Transverse colon (tissue), 4 donors: ENCODE data around the gene MRPL19.

DNA sequence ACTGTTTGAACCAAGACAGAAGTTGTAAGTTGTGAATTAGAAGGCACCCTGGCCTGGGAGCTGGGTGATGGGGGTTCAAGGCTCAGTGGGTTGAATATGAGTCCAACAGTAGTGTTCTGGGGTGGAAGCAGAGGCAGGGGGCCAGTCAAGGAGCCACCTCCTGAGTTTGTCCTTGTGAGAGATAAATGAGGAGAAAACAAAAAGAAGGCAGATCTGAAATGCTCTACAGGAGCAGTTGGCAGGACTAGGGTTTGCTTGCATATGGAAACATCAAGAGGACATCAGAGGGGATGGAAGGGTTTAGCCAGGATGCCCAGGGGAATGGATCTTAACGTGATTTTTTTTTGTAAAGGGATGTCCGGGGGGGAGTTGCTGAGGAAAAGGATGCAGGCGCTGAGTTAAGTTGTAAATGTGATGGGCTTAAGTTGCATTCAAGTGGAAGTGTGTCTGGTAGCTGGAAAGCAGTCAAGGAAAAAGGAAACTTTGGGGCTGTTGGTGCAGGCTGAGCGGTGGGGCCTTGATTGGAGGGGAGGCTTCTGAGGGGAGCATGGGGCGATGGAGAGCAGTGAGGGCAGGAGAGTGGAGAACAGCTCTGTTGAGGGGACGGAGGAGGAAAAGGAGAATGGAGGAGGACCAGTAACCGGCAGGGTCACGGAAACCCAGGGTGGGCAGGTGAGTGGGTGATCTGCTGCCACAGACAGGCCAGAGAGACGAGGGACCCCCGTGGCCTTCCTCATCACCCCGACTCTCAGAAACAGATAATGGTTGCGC lies 46.1 kb downstream of the TET3 start:
- PRO-cap, result no peak
- RAMPAGE, long total RNA, 4 experiments, result start-site peak on the plus strand in 2 of 4 experiments, centred at positions 393 to 463 of the sequence, 7 to 11 reads per replicate

- PRO-cap, result no peak
- RAMPAGE, long total RNA, 4 experiments, result start-site peak on the plus strand in 1 of 4 experiments, at chr2:74048863-74049058 at its widest, 5 reads per replicate
These were observed 64.3 kb downstream of the TET3 start for GRCh38 chr2:74048713-74049662.

DNA sequence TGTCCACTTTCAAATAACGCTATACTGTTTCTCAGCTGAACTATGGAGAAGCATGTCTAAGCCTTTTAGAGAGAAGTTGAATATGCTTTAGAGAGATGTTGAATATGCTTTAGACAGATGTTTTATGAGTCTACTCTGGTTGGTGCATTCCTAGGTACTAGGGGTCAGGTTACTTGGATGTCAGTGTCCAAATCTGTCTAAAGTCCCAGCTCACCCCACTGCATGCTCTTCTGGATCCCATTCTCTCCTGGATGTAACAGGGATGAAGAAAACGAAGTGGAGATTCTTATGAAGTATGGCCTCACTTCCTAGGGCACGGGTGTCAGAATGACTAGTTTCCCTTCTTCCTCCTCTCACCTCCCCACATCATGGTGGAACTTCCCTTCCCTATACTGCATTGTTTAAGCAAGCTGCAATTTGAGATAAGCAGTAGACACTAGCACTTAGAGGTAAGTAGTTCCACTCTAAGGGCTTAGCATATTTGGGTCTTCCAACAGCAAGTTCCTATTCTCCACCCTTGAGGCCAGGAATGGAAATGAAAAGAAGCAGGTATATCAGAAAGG lies 29.8 kb downstream of the SLC4A5 start:
- PRO-cap, result no peak
- RAMPAGE, long total RNA, 4 experiments, result no peak in any of the 4 experiments

GRCh38 chr2:74369855-74370879 lies 9.9 kb downstream of the DCTN1 start:
- PRO-cap, result no peak
- RAMPAGE, long total RNA, 4 experiments, result start-site peak on the minus strand in 2 of 4 experiments, at chr2:74370048-74370706 at its widest, 64 to 406 reads per replicate

DNA sequence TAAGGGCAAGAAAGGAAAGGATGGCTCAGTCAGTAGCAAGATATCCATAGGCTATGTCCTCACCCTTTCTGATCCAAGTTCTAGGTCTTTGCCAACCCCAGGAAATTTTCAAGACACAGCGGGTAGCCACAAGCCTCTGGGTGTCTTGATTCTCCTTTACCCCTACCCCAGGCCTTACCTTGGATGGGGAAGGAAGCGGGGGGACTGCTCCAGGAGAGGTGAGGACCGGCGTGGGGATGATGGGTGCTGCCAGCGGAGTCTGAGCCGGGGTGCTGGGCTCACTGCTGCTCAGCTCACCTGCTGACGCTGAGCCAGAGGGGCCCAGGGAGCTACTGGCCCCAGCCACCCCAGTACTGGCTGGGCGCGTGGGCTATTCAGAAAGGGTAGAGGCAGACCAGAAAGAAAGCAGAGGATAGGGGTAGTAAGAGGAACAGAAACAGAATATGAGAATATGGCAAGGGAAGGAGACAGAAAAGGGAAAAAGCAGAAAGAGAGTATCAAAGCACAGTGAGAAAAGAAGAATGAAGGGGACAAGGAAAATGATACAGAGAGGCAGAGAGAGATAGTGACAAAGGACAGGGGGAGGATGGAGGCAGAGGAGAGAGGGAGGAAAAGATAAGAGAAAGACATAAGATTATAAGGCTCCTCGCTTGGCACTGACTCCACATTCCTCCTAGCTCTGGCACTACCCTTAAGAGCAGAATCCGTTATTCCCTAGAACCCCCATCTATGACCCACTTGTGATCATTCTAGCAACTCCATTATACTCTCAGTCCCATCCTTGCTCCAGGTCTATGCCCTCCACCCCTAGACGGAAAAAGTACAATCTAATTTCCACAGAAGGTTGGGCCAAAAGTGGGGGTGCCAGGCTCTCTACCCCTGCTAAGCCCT lies 8.5 kb downstream of the DCTN1 start:
- PRO-cap, result no peak
- RAMPAGE, long total RNA, 4 experiments, result no peak in any of the 4 experiments

DNA sequence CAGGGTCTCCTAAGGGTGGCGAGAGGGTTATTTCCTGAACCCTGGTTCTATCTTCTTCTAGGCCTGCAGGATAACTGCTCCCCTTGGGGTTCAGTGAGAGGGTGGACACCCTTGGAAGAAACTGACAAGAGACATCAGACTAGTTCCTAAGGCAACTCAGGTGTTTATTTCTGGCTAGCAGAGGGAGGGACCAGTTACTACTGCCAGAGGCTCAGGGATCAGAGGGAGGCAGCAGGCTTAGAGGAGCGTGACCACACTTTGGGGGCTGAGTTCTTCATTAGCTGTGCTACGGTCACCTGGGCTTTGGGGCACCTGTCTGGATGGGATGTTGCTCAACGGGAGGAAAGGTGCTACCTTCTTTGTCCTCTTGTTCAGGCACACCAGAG lies 7.4 kb downstream of the C2orf81 start:
- PRO-cap, result no peak
- RAMPAGE, long total RNA, 4 experiments, result no peak in any of the 4 experiments

DNA sequence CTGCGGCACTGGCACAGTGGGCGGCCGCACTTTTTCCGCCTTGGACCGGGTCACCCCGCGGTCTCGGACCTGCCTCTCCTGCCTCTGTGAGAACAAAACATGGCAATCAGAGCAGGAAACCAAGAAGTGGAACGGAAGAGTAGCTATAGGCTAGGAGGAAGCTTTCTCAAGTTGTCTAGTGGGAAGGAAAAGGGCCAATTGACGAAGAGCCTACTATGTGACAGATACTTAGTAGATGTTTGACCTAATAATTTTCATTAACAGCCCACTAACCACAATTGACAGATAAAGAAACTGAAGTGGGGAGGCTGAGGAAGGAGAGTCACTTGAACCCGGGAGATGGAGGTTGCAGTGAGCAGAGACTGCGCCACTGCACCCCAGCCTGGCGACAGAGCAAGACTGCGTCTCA lies 5.3 kb downstream of the C2orf81 start:
- PRO-cap, result no peak
- RAMPAGE, long total RNA, 4 experiments, result no peak in any of the 4 experiments

GRCh38 chr2:74420587-74421175 lies 738 bp downstream of the C2orf81 start:
- PRO-cap, result no peak
- RAMPAGE, long total RNA, 4 experiments, result no peak in any of the 4 experiments

- PRO-cap, result no peak
- RAMPAGE, long total RNA, 4 experiments, result start-site peak on the plus strand in 1 of 4 experiments, at chr2:74489189-74489343 at its widest, 13 reads per replicate
These were observed 6.1 kb downstream of the TTC31 start for GRCh38 chr2:74489002-74489354.

GRCh38 chr2:74508206-74508551 lies 684 bp upstream of the PCGF1 start:
- PRO-cap, result bidirectional peak, plus-strand start at chr2:74508352, minus-strand start at chr2:74508389
- RAMPAGE, long total RNA, 4 experiments, result no peak in any of the 4 experiments

GRCh38 chr2:74515418-74516684 lies 1.6 kb downstream of the TLX2 start:
- PRO-cap, result no peak
- RAMPAGE, long total RNA, 4 experiments, result no peak in any of the 4 experiments

DNA sequence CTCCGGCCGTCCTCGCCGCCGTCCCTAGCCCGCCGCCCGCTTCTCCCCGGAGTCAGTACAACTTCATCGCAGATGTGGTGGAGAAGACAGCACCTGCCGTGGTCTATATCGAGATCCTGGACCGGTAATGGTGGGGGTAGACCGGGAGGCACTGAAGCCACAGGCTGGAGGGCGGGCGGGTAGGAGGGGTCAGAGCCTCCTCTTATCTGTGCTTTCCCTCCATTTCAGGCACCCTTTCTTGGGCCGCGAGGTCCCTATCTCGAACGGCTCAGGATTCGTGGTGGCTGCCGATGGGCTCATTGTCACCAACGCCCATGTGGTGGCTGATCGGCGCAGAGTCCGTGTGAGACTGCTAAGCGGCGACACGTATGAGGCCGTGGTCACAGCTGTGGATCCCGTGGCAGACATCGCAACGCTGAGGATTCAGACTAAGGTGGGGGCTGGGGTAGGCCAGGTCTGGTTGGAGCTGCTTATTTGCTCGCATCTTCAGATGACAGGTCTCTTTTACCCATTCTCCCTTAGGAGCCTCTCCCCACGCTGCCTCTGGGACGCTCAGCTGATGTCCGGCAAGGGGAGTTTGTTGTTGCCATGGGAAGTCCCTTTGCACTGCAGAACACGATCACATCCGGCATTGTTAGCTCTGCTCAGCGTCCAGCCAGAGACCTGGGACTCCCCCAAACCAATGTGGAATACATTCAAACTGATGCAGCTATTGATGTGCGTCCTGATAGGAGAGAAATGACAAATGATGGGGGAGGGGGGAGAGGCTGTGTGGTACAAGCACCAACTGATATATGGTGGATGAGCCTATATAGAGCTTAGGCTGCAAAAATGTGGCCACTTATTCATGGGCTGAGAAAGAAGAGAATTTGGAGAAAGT lies 896 bp downstream of the HTRA2 start:
- PRO-cap, result bidirectional peak, plus-strand start at position 154 of the sequence, minus-strand start at position 79 of the sequence; bidirectional peak, plus-strand start at position 431 of the sequence, minus-strand start at position 343 of the sequence; unidirectional peak, minus-strand start at position 545 of the sequence
- RAMPAGE, long total RNA, 4 experiments, result no peak in any of the 4 experiments

DNA sequence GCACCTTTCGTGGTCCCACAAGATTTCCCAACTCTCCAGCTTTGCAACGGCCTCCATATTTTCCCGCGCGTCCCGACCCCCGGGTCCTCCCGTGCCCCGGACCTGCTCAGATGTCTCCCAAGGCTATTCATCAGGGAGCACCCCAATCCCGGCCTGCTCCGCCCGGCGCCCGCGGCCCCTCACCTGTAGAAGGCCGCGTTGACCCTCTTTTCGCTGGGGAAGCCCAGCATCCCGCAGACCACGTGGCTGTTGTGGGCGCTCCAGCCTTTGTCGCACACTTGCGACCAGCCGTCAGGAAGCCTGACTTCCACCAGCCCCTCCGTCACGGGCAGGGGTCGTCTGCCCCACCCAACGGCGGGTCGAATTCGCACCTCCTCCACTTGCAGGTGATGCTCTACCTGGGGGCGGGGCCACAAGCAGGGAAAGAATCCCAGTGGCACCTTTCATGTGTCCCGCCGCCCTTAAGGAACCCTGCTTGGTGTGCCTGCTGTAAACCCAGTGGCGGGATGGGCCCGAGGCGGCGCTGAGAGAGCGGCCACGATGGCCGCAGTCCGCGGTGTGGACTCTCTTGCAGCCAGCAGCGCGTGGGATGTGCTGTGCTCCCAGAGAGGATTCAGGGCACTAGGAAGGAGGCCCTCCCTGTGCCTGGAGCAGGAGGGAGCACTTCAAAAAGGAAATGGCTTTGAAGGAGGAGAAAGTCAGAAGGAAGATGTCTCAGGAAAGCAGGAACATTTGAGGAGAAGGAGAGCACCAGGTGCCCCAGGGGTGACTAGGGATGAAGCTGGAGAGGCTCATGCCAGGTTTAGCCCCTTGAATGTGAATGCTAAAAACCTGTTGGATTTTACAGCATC lies 4.3 kb downstream of the LOXL3 start:
- PRO-cap, result no peak
- RAMPAGE, long total RNA, 4 experiments, result no peak in any of the 4 experiments

GRCh38 chr2:74712175-74713237 lies 58.5 kb downstream of the SEMA4F start:
- PRO-cap, result unidirectional peak, plus-strand start at chr2:74712962
- RAMPAGE, long total RNA, 4 experiments, result no peak in any of the 4 experiments

DNA sequence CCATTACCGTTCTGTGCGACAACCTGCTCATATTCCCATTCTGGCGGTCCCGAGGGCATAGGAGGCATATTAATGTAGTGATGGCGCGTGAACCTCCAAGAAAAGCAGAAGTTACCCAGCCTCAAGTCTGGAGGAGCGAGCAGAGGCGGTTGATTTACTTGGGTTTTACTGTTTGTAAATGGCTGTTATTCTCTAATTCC lies 1.8 kb downstream of the HK2 start:
- PRO-cap, result no peak
- RAMPAGE, long total RNA, 4 experiments, result no peak in any of the 4 experiments

DNA sequence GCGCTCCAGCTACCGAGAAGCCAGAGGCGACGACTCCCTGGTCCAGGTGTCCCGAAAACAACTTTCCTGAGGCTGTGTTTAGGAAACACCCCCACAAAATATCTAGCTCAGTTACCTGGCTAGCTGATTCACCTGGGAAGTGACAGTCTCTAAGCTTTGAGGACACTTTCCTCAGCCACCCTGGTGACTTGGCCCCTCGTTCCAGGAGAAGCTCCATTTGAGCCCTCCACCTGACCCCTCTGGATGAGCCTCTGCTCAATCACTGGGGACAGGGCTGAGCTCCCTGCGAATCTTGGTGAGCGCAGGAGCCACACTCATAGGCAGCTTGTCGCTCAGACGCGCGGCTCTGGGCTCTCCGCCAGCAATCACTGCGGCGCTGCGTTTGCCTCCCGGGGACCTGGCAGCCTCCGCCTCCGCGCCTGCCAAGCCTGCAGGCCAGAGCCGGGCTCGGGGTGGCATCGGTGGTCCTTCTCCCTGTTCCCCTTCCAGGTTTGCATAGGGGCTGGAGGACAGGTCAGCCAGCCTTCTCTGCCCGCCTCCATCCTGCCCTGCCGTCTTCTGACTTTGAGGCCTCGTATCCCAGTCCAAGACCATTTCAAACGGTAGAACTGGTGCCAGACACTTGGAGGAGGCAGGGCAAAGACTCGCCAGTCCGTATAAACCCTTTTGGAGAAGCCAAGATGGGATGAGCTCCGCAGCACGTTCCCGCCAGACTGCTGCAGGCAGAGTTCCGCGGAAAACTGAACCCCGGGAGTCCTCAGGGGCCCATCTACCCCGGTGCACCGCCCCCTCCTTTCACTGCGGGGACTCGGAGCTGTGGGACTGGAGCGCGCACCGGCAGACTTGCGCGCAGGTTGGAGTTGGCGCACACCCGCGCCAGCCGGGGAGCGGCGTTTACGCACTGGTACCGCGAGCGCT lies 912 bp upstream of the TACR1 start:
- PRO-cap, result no peak
- RAMPAGE, long total RNA, 4 experiments, result no peak in any of the 4 experiments

GRCh38 chr2:75608791-75609372 lies 37.7 kb upstream of the MRPL19 start:
- PRO-cap, result no peak
- RAMPAGE, long total RNA, 4 experiments, result no peak in any of the 4 experiments

DNA sequence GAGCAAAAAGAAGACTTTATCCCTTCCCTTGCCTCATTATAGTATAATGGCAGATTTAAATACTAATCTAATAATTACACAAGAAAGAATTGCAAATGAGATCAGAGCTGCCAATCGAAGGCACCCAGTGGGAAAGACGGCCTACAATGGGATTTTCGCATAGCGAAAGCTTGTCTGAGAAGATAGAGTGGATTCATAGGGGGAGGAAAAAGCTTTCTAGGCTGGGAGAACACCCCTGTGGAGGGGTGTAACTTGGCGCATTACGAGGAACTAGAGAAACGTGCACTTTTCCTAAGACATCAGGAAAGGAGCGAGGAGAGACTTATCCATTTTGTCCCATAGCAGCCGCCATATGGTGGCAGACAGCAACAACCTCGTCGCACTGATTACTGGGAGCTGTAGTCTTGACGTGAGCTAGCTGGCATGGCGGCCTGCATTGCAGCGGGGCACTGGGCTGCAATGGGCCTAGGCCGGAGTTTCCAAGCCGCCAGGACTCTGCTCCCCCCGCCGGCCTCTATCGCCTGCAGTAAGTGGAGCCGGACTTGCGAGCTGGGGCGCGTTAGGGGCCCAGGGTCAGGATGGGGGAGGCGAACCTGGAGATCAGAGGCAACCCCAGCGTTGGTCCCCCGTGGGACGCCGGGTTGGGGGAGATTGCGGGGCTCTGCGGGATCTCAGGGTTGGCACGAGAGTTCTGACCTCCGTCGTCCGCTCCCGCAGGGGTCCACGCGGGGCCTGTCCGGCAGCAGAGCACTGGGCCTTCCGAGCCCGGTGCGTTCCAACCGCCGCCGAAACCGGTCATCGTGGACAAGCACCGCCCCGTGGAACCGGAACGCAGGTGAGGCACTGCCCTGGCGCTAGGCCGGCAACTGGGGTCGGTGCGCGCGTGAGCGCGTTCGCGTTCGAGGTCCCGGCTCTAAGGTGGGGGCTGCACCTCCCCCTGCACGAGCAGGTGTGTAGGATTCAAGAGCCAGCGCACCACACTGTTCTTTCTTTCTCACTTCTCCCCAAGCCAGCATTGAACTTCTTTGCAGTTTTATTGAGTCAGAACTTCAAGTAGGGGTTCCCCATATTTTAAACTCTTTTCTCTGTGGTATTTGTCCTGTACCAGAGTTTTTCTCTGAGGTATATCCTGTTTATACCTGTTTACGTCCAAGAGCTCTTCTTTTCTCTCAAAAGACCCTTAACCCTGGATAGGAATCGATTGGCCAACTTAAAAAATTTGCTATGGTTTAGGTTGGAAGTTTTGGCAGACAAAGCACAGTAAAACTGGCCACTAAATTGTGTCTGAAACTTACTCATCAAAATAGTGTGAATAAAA lies at the start of gene MRPL19:
TSS of gene MRPL19 (plus strand) at position 399 of the 1,318 bp plus-strand sequence.
- PRO-cap, result unidirectional peak, plus-strand start at position 401 of the sequence; bidirectional peak, plus-strand start at position 865 of the sequence, minus-strand start at position 793 of the sequence
- RAMPAGE, long total RNA, 4 experiments, result start-site peak on the plus strand in 4 of 4 experiments, centred at positions 409 to 704 of the sequence, 11 to 223 reads per replicate

GRCh38 chr2:75702140-75702562 lies 8.6 kb downstream of the GCFC2 start:
- PRO-cap, result no peak
- RAMPAGE, long total RNA, 4 experiments, result start-site peak on the minus strand in 1 of 4 experiments, at chr2:75702208-75702456 at its widest, 9 reads per replicate

DNA sequence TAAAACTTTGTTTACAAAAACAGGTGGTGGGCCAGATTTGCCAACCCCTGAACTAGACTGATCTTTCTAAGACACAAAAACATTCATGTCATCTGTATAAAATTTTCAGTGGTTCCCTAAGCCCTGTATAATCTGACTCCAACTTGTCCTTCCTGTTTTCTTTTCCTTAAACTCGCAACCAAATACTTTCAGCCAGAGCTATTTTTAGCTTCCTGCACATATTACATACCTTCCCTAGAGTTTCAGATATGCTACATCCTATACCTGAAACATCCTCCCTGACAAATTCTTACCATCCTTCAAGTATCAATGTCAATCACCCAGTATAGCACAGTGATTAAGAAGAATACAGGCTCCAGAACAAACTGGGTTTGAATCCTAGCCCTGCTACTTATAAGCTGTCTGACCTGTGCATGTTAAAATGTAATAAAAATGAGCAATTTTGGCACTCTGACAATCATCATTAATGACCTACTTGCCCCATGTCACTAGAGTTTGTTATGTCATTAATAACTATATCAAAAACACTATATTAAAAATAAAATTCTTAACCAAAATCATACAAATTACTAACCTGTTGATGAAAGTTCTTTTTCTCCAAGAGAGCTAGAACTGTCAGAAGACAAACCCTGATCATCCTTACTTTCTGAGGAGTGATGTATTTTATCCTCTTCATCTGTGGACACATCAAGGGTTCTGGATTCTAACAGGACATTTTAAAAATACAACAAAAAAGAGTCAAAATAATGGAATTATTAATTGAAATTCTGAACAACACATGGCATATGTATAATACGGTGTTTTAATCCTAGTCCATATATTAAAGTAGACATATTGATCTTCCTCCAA lies 4.5 kb downstream of the GCFC2 start:
- PRO-cap, result no peak
- RAMPAGE, long total RNA, 4 experiments, result start-site peak on the minus strand in 1 of 4 experiments, centred at position 394 of the sequence, 6 reads per replicate